ENCODE data around the genes AQP9 and RNF111.

- RRBS: no CpG with 5 or more reads among the region's 16 CpGs
Measured at GRCh38 chr15:57603892-57605075, 12.6 kb downstream of the MYZAP start.

GRCh38 chr15:57615316-57615860 lies 23.7 kb downstream of the MYZAP start:
- RRBS: no CpG with 5 or more reads among the region's 4 CpGs

- RRBS: no CpG with 5 or more reads among the region's 3 CpGs
Measured at GRCh38 chr15:57976020-57976534, 89.4 kb downstream of the ALDH1A2 start.

DNA sequence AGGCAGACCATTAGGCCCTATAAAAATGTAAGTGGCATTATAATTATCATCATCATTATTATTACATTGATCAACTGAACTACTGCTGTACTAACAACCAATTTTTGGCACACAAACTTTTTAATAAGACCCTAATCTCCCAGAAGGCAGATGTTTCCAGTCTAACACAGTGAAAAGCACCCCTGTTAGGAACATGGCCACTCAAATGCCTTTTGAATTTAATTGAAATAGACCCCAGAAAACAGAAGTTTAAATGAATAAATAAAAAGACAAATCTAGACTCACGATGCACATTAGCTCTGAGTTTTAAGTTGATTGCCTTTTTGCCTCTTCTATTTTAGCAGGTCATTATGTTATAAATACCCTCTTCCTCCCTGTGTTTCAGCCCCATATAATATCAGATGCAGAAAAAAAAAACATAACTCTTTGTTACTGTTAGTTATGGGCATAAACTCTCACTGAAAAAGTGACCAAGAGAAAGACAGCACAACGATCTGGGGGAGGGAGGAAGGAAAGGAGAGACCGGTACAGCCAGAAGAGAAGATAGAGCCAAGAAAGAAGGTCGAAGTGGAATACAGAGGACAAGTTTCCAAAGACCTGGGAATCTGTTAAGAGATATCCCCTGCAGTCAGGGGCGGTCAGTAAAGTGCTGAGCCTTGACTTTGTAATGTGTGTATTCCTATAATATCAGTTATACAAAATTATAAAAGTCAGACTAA lies 3.5 kb downstream of the ALDH1A2 start:
- RRBS: no CpG with 5 or more reads among the region's 5 CpGs

- RRBS: no CpG with 5 or more reads among the region's 9 CpGs
Measured at GRCh38 chr15:58138014-58138736, at the start of gene AQP9. TSS of gene AQP9 (plus strand) at chr15:58138381.

GRCh38 chr15:58241829-58242401 lies 103.7 kb downstream of the AQP9 start:
- RRBS: no CpG with 5 or more reads among the region's 10 CpGs

GRCh38 chr15:58261054-58261562 lies 122.9 kb downstream of the AQP9 start:
- RRBS: no CpG with 5 or more reads among the region's 4 CpGs

DNA sequence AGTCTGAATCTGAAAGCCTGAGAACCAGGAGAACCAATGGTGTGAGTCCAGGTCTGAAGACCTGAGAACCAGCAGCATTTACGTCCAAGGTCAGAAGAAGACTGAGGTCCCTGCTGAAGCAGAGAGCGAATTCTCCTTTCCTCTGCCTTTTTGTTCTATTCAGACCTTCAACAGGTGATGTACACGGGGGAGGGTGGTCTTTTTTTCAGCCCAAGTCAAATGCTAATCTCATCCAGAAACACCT lies 144.7 kb downstream of the AQP9 start:
- RRBS: no CpG with 5 or more reads among the region's 3 CpGs

DNA sequence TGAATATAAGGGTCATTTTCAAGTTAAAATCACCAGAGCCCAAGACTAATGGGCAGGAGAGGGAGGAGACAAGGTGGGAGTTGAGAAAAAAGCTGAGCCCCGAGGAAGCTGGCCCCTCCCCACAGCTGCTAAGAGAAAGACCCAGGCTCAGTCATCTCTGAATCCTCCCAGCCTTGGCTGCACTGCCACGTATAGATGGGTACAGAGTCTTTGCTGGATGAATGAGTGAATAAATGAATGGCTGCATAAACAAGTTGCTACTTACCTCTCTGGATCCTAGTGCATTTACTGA lies 100.9 kb upstream of the LIPC start:
- RRBS: no CpG with 5 or more reads among the region's 2 CpGs

DNA sequence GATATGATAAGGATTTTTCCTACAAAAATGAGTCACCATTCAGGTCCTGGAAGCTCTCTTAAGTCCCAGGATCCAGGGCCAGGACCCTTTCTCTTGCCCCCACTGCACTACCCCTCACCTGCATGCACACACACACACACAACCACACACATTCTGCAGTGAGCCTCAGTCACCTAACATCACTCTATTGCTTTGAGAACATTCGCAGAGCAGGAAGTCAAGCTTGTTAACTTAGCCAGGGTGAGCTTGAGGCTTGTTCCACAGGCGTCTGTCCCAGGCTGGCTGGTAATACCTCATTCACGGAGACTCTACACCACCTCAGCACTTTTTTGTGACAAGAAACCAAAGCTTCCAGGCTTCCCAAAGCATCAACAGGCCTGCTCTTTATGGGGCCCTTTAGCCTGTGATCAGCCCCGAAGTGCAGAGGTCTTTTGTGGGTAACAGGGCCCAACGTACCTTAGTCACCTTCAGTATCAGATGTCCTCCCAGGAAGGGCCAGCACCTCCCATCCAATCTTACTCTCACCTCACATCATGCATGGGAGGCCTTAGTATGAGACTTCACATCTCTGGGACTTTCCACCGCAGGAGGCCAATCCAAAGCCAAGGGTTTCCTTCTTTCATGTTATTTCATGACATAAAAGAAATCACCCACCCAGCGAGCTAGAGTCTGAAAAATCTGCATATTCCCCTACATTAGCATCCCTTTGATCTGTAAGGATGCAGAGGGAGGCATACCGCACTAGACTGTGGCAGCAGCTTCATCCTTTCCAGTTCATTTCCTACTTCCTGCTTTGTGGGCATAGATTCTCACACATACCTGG lies 73.9 kb upstream of the LIPC start:
- RRBS: no CpG with 5 or more reads among the region's 8 CpGs

GRCh38 chr15:58467657-58468023 lies 35.8 kb downstream of the LIPC start:
- RRBS: no CpG with 5 or more reads among the region's 6 CpGs

DNA sequence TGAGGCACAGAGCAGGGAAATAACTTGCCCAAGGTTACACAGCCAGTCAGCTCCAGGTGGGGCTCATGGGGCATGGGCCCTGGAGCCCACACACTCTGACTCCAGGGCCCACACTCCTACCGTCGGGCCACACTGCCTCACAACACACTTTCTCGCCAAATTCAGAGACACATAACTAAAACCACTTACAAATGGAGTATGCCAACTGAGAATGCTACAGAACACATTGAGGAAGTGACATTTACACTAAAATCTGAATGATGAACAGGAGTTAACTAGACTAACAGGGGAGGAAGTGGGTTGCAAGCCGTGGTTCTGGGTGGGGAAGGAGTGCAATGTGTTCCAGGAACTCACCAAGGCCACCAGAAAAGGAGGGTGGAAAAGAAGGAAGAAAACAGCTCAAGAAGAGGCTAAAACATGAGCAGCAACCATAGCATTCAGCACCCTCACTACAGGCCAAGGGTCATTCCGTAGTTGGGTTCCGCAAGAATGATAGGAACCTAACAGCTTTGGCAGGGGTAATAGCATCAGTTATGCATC lies 52.9 kb downstream of the LIPC start:
- RRBS: no CpG with 5 or more reads among the region's 6 CpGs

DNA sequence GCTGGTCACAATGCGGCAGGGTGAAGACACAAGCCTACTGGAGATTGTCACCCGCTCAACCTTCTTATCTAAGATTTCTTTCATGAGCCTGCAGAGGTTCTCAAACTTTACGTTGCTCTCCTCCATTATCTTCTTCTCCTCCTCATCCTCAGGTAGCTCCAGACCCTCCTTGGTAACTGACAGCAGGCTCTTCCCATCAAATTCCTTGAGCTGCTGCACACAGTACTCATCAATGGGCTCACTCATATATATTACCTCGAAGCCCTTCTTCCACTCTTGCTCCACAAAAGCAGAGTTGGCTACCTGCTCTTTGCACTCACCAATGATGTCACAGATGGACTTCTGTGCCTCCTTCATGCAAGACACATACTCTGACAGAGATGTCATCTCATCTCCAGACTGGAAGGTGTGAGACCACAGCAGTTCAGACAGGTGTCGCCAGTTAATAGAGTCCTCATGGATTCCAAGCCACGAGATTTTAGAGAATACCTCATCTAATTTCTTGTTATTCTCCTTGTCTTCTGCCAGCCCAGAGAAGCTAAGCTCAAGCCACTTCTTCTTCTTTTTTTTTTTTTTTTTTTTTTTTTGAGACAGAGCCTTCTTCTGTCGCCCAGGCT lies 58.3 kb downstream of the ADAM10 start:
- RRBS: no CpG with 5 or more reads among the region's 7 CpGs

- RRBS: no CpG with 5 or more reads among the region's 2 CpGs
Measured at GRCh38 chr15:58731729-58732103, 17.8 kb downstream of the ADAM10 start.

GRCh38 chr15:58748673-58749538 lies 601 bp downstream of the ADAM10 start:
- RRBS: under 1% methylated on average over 30 of the region's 84 CpGs

GRCh38 chr15:58770821-58771060 lies 361 bp upstream of the MINDY2 start:
- RRBS: 0% methylated on average over 3 of the region's 10 CpGs

GRCh38 chr15:58913120-58913875 lies 20.2 kb downstream of the SLTM start:
- RRBS: no CpG with 5 or more reads among the region's 4 CpGs

- RRBS: 0% methylated on average over 1 of the region's 67 CpGs
Measured at GRCh38 chr15:58987369-58988251, at the start of gene RNF111. TSS of gene RNF111 (plus strand) at chr15:58987663.

GRCh38 chr15:58988543-58988926 lies 1.1 kb downstream of the RNF111 start:
- RRBS: no CpG with 5 or more reads among the region's 4 CpGs

- RRBS: no CpG with 5 or more reads among the region's 12 CpGs
Measured at GRCh38 chr15:59189317-59190019, 17.2 kb upstream of the LDHAL6B start.